ENCODE data around the genes PROSER2 and MCM10.

DNA sequence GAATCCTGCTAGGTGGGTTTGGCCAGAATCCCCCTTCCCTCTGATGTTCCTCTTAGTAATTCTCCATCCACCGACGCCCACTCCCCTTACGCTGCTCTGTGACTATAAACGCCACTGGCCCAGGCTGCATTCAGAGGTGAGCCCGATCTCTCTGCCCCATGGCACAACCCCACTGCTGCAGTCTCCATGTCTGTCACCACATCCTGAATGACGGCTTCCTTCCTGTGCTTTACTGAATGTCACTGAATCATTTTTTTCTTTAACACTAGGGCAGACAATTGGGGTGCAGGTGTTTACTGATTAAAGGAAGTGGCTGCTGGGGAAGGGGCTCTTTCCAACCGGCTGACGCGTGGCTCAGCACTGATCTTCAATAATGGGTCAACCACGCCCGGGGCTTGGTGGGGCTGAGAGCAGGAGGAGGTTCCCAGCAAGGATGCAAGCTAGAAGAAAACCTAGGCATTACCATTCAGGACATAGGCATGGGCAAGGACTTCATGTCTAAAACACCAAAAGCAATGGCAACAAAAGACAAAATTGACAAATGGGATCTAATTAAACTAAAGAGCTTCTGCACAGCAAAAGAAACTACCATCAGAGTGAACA, 208.3 kb downstream of the USP6NL start:
- RRBS, result 100% methylated on average over 2 of the region's 11 CpGs

DNA sequence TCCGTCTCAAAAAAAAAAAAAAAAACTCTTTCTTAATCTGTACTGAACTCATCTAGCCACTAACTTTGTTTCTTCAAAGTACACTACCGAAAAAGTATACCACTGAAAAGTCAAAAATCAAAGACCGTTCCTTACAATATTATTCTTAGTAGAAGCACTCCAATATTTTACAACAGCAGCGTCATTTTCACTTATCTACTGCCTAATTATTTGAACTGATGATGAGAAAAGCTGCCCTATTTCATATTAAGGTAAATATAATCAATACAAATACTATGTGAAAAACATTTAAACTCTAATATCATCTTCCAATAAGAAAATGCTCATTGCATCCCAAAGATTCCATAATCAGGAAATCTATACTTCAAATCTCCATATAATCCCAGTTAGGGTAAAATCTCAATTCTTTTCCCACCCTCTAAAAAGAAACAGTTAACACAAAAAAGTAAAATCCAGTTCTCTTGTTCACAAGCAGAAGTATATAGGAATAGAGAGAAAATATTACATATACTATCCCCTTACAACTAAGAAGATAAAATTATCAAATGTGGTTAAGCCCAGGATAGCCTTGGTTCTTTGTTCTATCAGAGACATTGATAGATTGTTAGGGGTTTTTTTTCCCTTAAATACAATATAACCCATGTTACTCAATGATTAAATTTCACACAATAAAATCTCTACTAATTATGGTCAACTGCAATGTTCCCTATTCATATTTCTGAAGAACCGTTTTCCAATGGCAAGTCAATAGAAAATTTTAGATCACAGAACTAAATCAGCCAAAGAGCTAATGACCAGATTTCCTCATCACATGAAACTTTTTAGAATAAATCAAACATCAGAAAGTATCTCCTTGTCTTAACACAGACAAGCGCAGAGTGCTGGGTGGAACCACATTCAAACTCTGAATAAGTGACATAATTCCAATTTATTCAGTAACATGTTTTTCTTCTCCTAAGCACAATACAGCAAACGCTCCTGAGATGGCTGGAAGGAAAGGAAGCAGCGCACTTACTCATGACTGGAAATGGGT, 14.5 kb downstream of the USP6NL start:
- RRBS, result no CpG with 5 or more reads among the region's 8 CpGs

GRCh38 chr10:11689874-11690279, 52.3 kb upstream of the ECHDC3 start:
- RRBS, result no CpG with 5 or more reads among the region's 15 CpGs

DNA sequence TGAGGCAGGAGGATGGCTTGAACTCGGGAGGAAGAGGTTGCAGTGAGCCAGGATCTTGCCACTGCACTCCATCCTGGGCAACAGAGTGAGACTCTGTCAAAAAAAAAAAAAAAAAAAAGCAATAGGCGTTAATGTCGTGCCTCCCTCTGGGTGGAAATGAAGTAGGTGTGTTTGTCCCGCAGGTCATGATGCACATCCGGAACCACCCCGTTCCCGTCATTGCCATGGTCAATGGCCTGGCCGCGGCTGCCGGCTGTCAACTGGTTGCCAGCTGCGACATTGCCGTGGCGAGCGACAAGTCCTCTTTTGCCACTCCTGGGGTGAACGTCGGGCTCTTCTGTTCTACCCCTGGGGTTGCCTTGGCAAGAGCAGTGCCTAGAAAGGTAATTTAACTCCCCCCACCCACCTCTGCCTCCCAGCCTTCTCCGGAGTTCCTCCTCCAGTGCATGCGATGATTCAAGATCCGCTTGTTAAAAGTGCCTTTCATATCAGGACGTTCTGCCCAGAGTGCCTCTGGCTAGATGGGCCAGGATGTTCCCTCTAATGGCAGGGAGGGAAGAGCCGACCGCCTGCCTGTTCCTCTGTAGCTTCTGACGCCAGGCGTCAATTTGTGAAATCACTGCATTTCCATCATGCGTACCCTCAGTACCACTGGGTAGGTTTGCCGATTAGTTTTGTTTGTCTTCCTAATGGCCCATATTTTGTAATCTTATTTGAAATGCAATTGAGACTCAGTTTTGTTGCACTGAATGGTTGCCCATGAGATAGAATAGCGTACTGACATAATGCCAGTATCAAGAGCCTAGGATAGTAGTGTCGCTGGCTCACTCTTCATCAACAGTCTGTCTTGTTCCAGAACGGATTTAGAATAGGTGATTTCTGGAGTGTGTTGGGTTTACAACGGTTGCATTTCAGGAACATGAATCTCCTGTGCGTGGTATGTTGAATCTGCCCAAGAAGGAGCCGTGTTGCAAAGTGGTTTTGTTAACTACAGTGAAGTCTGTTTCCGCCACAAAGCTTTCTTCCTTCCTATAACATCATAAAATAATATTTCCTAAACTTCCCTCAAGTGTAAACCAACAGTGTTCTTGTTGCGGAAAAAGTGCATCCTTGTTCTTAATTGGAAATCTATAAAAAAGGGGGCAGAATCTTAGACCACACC, 13.4 kb downstream of the ECHDC3 start:
- RRBS, result 81% methylated on average over 6 of the region's 34 CpGs

- RRBS, result 2% methylated on average over 33 of the region's 96 CpGs
These were observed at the start of gene PROSER2 for GRCh38 chr10:11823038-11823811. Gene PROSER2, plus strand, starts transcription at chr10:11823356.

GRCh38 chr10:11824217-11825464, 1.5 kb downstream of the PROSER2 start:
- RRBS, result no CpG with 5 or more reads among the region's 26 CpGs

DNA sequence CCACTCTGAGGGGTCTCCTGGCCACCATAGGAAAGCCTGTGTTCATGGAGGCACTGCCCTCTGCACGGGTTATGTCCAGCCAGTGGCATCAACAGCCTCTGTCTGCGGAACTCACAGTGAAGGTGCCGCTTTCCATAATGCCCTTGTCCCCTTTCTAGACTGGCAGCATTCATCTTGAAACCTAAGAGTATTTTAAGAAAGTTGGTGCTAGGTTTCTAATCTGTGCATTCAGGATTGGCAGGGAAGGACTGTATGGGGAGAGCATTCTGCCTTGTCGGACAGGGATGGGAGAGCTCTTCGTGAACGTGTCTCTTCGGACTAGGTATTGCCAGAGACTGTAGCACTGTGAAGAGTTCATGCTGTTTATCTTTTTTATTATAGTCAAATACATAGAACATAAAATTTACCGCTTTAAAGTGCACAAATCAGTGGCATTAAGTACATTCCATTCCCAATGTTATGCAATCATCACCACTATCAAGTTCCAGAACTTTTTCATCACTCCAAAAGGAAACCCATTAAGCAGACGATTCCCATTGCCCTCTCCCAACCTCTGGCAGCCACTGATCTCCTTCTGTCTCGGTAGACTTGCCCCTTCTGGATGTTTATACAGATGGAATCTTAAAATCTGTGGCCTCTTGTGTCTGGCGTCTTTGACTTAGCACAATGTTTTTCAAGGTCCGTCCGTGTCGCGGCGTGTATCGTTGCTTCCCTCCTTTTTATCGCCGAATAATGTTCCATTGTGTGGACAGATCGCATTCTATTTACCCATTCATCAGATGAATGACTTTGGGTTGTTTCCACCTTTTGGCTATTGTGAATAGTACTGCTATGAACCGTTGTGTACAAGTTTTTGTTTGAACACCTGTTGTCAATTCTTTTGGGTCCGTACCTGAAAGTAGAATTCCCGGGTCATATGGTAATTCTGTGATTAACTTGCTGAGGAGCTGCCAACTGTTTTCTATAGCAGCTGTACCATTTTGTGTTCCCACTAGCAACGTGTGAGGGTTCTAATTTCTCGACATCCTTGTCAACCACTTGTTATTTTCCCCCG, 2.7 kb downstream of the PROSER2 start:
- RRBS, result no CpG with 5 or more reads among the region's 26 CpGs

- RRBS, result no CpG with 5 or more reads among the region's 6 CpGs
These were observed 56.0 kb downstream of the UPF2 start for GRCh38 chr10:11986602-11987095.

- RRBS, result no CpG with 5 or more reads among the region's 8 CpGs
These were observed 74.9 kb downstream of the CDC123 start for GRCh38 chr10:12270814-12271361.

- RRBS, result no CpG with 5 or more reads among the region's 10 CpGs
These were observed 56.0 kb downstream of the CAMK1D start for GRCh38 chr10:12405289-12405783.

GRCh38 chr10:12433048-12433382, 83.7 kb downstream of the CAMK1D start:
- RRBS, result no CpG with 5 or more reads among the region's 4 CpGs

DNA sequence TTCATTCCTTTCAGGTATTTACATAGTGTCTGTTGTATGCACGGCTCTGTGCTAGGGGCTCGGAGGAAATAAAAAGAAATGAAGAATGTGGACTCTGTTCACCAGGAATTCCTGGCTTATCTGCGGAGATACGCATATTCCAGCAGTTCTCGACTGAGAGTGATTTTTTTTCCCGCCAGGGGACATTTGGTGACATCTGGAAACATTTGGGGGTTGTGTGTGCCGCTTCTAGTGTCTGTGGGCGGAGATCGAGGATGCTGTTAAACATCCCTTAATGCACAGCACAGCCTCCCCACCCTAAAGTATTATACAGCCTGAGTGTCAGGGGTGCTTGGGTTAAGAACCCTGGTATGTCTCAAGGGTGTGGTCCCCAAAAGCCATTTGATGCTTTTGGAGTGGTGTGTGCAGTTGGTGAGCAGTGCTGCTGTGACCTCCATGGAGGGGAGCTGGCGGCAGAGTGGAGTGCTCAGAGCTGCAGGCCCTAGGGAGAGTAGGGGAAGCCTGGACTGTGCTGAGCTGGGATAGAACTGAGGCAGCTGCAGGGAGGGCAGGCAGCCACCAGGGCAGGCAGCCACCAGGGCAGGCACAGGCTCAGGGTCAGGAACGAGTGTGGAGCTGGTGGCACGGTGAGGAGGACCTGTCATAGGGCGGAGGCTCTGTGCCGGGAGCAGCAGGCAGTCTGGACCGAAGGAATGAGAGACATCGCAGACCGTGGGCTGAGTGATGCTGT, 152.3 kb downstream of the CAMK1D start:
- RRBS, result no CpG with 5 or more reads among the region's 17 CpGs

DNA sequence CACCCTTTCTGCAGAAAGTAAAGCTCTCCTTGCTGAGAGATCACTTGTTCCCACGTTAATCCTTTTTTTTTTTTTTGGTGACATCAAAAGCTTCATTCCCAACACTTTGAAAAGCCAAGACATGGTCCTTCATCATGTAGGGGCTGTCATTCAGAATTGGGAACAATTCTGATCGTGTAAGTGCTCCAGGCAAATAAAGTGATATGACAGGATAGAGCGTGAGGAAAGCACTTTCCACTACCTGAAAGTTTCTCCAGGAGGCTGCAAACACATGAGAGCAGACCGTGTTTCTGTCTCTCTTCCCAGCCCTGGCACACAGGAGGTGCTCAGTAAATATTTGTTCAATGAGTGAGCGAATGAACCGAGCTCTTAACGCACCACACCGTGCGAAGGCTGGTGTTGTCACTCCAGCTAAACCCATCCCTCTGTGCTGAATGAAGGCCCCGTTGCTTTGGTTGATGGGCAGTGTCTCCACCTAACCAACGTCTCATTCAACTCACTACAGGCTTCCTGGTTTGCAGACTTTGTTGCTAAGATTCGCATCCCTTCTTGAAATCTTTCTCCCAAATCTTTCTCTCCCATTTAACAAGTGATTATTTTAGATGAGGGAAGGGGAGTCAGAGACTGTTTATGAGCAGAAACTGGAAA, 282.4 kb downstream of the CAMK1D start:
- RRBS, result no CpG with 5 or more reads among the region's 12 CpGs

DNA sequence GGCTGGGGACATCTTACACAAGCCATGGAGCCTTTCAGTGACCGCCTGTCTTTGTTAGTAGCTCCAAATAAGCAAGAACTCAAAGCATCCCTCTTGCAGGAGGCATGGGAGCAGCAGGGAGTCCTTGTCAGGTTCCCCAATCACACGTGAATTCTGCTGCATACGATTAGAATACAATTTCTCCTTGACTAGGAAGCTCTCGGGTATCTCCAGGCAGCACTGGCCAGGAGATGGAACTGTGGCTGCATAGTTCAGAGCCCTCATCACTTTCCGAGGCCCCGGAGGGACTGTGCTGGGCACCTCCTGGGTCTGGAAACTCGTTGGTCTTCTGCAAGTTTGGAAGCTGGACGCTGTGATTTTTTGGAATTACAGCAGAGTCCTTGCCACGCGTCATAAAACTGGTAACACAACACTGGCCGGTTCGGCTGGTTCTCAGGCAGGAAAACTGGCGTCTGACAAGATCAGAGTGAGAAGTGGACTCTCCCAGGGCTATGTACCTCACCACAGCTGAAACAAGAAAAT, 216.1 kb downstream of the CCDC3 start:
- RRBS, result no CpG with 5 or more reads among the region's 13 CpGs

DNA sequence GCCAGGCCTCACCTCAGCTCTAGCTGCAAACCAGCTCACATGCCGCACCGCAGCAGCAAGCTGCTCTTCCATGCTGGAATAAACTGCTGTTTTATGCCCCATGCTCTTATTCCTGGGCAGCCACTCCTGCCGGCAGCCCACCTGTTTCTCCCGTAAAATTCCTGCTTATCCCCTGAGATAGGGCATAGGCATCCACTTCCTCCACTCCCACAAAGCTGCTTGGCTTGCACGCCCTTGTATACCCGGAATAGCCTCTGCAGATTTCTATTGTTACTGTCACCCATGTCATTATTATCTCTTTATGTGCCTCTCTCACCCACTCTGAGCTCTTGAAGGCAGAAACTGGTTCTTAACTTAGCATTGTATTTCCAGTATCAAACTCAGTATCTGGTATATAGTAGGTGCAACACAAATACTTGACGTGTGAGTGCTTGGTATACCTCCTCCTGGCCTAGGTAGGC, 193.5 kb downstream of the CCDC3 start:
- RRBS, result no CpG with 5 or more reads among the region's 7 CpGs

- RRBS, result no CpG with 5 or more reads among the region's 6 CpGs
These were observed 187.6 kb downstream of the CCDC3 start for GRCh38 chr10:12813852-12814317.

GRCh38 chr10:12897448-12898344, 103.8 kb downstream of the CCDC3 start:
- RRBS, result no CpG with 5 or more reads among the region's 13 CpGs

DNA sequence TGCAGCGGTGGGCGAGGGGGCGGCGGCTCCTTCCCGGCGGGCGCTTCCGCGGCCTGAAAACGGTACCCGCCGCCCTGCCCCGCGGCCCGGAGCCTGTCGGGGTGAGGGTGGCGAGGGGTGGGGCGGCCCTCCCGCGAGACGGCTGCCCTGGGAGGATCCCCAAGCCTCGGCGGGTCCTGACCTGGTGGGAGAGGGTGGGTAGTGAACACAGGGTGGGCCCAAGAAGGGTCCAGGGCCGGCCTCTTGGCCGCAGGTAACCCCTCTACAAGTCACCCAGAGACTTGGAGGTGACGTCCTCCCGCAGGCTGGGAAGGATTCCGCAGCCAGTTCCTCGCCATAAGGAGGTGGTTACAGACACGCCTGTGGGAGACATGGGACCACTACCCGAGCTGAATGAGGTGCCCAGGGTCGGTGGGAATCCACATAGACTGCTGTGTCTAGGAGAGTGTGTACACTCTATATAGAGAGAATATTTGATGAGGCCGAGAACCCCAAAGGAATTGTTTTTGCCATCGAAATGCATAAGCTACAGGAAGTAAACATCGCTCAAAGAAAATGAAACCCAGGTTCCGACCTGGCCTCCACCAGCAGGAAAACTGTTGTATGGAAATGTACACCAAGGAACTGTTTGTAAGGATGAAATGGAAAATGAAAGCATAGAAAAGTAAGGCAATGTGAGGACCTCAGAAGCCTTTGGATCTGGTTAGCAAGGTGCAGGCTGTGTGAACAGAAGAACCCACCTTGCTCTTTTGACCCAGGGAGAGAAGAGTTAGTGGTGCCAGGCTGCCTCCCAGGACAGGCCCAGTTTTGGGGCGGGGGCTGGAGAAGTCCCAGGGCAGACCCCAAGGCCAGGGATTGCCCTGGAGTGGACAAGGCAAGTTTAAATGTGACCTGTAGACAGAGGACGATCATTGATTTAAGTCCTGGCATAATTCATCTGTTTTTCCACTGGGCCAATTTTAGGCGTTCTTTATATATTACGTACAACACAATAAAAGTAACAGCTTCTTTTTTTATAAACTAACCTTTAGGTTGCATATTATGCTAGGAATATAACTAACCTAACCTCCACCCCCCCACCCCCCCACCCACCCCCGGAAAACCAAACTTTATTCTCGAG, 719 bp downstream of the OPTN start:
- RRBS, result 1% methylated on average over 15 of the region's 42 CpGs

GRCh38 chr10:13120785-13121404, 20.9 kb downstream of the OPTN start:
- RRBS, result no CpG with 5 or more reads among the region's 9 CpGs

DNA sequence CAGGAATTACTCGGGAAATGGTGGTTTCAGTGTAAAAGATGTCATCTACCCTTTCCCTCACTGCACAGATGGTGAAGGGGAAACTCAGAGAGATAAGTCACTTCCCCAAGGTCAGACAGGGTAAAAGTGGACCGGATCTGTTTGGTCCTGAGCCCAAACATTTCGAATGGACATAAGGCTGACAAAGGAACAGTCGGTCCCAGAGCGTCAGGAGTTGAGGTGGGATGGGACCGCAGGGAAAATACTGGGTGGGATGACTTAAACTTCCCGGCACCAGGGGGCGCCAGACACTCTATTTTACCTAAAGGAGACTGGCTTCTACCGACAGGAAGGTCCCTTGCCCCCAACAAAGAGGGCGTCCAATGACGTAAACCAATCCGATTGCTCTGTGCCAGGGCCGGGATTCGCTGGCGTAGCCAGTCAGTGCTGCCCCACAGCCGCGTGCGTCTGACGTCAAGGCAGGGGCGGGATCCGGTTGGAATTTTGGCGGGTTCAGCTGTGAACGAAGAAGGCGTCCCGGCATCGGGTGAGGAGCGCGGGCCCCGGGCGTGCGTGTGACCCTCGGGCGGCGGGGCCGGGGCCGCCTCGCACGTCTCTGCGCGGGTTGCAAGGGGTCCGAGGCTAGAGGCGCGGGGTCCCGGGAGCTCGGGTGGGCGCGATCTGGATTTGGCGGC, at the start of gene MCM10:
Gene MCM10 (plus strand): TSS at position 478 of the 674 bp plus-strand sequence.
- RRBS, result under 1% methylated on average over 23 of the region's 48 CpGs